SJCRH30 (cell line): ENCODE measurements around a stretch of chr2.

- RAMPAGE, long total RNA = no peak
Measured at GRCh38 chr2:207710705-207711266, 654 bp upstream of the CCNYL1 start.

DNA sequence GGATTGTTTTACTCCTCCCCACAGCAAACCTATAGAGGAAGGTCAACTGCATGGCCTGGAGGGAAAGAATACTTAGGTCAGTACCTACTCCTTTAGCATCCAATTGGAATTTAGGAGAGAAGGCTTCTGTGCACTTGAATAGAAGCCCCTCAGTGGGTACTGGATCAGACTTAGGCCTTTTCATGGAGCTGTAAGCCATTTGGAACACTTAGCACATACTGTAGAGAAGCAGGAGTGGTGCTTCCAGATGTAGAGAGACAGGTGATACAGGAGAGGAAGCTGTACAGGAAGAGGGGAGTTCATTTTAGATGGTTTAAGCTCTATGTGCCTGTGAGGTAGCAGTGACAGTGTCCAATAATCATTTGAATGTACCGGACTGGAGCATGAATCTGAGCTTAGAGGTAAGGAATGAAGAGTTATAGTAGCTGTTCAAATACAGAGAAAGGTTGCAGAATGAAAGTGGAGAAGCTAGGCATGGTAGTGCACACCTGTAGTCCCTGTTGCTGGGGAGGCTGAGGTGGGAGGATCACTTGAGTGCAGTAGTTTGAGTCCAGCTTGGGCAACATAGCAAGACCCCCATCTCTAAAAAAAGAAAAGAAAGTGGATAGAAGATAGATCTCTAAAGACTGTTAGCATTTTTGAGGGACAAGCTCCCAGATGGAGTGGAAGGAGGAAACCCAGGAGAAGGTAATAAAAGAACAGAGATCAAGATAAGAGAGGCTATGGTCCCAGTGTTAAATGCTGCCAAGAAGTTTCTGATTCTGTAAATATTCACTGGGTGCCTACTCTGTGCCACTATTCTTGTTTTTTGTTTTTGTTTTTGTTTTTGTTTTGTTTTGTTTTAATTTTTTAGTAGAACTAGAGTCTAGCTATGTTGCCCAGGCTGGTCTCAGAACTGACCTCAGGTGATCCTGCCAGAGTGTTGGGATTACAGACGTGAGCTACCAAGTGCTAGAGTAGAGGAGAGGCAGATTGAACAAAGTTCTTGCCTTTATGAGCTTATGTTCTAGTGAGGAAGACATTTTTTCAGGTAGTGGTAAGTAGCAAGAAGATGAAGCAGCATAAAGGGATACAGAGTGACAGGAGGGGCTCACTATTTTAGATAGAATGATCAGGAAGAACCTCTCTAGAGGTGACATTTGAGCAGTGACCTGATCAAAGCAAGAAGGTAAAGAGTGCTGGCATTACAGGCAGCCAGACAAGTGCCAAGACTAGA, 26.3 kb downstream of the FZD5 start:
- RAMPAGE, long total RNA = no peak

DNA sequence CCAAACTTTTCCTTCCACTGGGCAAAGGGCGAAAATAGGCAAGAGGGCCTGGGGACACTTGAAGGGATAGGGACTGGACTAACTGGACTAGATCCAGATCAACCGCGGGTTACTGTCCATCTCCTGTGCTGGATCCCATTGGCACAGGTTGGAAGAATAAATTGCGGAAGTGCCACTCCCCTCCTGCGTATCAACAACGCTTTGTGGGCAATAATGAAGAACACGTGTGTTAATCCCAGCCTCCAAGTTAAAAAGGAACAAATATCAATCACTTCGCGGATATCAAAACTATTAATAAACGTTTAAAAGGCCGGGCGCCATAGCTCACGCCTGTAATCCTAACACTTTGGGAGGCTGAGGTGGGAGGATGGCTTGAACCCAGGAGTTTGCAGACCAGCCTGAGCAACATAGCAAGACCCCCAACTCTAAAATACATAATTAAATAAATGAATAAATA, 1.8 kb upstream of the FZD5 start:
- RAMPAGE, long total RNA = no peak

DNA sequence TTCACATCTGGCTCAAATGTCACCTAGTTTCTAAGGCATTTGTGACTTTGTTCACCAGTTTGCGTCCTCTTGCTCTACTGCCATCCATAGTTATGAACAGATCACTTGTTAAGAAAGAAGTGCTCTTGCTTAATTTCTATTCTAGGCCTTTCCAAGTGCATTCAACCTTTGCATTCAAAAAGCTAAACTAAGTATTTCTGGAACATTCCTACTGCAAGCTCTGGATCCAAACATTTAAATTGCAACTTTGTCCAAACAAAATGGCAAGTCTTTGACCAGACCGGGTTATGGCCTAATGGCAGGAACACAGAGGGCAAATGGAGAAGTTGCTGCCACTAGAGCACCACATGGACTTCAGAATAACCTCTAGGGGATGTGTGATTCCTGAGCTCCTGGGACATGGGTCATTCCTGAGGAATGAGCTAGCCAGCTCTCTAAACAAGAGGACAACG, 109.6 kb upstream of the FZD5 start:
- RAMPAGE, long total RNA = no peak

GRCh38 chr2:207929976-207930328, 95.4 kb downstream of the PLEKHM3 start:
- RAMPAGE, long total RNA = no peak

DNA sequence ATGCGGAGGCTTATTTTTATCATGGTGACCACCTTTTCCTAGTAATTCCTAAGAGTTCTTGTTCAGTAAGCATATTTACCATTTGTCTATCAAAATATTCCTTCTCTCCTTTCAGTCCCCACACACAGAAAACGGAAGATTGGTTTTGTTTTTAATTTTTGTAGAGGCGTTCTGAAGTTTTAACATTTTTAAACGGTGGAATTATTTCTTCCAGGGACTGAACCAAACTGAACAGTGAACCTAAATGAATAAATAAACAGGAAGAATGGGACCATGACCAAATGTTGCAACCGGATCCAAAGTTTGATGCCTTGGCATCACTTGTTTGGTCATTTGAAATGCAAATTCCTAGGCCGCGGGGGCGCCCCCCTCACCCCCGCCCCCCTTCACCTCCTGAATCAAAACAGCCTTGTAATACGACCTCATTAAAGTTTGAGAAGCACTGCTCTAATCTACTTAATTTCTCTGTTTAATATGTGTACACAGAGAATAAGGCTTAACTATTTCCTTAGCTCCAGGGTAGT, 6.0 kb downstream of the C2orf80 start:
- RAMPAGE, long total RNA = no peak

DNA sequence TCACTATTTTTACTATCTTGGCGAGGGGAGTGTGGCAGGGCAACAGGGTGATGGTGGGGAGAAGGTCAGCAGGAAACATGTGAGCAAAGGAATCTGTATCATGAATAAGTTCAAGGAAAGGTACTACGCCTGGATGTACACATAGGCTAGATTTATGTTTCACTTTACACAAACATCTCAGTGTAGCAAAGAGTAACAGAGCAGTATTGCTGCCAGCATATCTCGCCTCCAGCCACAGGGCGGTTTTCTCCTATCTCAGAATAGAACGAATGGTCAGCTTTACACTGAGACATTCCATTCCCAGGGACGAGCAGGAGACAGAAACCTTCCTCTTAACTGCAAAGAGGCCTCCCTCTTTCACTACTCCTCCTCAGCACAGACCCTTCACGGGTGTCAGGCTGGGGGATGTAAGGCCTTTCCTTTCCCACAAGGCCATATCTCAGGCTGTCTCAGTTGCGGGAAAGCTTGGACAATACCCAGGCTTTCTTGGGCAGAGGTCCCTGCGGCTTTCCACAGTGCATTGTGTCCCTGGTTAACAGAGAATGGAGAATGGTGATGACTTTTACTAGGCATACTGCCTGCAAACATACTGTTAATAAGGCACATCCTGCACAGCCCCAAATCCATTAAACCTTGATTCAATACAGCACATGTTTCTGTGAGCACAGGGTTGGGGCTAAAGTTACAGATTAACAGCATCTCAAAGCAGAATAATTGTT, 2.2 kb upstream of the IDH1 start:
- RAMPAGE, long total RNA = no peak

DNA sequence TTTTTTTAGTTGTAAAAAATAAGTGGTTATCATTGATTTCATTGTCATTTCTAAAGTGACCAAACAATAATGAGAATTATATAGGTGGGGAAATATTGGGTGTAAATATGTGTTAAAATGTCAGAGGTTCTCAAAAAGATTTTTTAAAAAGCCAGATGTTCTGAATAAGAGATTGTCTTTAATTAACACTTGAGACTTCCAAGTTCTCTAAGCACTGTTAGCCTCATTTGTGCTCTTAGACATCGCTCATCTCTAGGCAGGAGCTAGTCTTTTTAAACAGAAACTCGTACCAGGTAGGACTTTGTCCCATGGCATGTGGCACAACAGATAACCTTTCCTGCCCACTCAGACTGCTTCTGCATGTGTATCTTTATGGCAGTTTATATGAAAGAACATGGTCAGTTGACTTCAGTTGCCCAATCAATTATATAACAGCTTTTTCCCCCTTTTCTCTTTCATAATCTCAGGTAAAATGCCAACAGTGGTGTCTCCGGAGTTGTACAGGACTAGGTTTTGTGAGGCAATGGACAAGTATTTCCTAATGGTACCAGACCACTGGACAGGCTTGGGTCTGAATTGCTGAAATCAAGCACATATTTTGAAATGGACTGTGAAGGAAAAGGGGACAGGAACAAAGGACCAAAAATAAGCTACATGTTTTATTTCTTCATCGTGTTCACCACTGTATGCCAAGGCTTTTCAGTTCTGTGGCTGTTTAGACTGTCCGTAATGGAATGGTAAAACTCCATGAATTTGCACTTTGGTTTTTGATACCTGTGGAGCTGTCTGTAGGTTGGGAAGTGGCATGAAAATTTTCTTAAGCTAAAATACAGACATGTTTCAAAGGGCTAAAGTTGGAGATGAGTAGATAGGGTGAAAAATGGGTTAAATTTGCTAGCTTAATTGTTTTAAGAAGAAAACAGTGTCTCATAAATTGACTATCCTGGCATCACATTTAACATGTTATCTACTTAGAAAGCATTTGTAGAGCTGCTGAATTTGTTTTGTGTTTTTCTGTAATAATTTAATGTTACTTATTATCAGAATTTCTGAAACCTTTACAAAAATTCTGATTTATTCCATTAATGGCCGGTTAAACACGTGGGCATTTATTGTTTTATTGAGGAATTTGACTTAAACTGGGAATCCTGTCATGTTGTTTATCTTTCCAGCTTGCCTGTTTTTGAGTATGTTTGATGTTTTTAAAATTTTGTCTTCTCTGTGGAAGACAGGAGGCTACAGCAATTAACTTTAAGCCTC, 51.4 kb upstream of the PTH2R start:
- RAMPAGE, long total RNA = no peak

GRCh38 chr2:208542273-208543154, 135.9 kb downstream of the PTH2R start:
- RAMPAGE, long total RNA = no peak

- RAMPAGE, long total RNA = no peak
Measured at GRCh38 chr2:208722899-208723205, 316.3 kb downstream of the PTH2R start.

DNA sequence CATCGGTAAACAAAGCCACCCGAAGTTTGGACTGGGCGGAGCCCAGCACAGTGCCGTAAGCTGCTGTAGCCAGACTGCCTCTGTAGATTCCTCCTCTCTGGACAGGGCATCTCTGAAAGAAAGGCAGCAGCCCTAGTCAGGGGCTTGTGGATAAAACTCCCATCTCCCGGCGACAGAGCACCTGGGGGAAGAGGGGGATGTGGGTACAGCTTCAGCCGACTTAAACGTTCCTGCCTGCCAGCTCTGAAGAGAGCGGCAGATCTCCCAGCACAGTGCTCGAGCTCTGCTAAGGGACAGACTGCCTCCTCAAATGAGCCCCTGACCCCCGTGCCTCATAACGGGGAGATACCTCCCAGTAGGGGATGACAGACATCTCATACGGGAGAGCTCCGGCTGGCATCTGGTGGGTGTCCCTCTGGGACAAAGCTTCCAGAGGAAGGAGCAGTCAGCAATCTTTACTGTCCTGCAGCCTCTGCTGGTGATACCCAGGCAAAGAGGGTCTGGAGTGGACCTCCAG, 71.3 kb downstream of the MAP2 start:
- RAMPAGE, long total RNA = no peak

DNA sequence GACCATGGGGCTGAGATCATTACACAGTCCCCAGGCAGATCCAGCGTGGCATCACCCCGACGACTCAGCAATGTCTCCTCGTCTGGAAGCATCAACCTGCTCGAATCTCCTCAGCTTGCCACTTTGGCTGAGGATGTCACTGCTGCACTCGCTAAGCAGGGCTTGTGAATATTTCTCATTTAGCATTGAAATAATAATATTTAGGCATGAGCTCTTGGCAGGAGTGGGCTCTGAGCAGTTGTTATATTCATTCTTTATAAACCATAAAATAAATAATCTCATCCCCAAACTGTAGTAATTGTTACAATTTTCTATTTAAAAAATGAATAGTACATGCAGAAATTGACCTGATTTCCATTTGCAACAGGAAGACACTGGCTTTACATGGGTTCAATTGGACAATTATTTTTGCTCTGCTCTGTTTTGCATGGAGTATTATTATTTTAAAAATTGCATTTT, 41.4 kb upstream of the UNC80 start:
- RAMPAGE, long total RNA = no peak

GRCh38 chr2:210546467-210547203, 9.8 kb upstream of the CPS1 start:
- RAMPAGE, long total RNA = no peak

DNA sequence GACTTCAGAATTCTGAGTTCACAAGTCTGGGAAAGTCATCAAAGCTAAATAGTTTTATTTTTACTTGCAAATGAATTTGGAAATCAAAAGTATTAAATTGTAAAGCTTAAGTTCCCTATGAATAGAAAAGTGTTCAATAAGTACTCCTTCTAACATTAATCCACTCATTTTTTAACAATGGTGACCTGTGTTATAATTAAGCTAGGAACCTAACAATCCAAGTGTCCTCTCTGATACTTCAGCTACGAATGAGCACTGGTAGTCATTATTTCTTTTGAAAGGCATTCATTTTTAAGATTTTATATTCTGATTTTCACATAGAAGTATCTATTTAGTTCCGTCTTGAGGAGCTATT, 3.9 kb downstream of the CPS1 start:
- RAMPAGE, long total RNA = no peak

GRCh38 chr2:210560697-210561021, 4.3 kb downstream of the CPS1 start:
- RAMPAGE, long total RNA = no peak

DNA sequence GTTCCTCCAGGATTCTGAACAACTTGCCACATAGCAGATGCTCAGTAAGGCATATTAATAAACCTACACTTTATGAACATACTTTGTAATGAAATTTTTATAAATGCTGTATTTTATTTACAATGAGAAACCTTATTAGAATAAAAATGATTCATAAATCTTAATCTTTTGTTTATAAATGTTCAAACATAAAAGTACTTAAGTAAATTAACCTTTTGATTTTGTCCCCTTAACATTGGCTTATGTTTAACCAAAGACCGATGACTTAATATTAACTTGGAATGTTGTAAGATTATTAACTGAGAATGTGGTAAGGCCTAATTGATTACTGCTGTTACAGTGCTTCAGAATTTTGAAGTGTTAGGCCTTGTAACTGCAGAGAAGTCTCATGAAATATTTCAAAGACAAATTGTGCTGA, 5.7 kb downstream of the CPS1 start:
- RAMPAGE, long total RNA = no peak

- RAMPAGE, long total RNA = no peak
Measured at GRCh38 chr2:210620397-210621265, 64.2 kb downstream of the CPS1 start.

- RAMPAGE, long total RNA = no peak
Measured at GRCh38 chr2:210673950-210674188, 117.5 kb downstream of the CPS1 start.

DNA sequence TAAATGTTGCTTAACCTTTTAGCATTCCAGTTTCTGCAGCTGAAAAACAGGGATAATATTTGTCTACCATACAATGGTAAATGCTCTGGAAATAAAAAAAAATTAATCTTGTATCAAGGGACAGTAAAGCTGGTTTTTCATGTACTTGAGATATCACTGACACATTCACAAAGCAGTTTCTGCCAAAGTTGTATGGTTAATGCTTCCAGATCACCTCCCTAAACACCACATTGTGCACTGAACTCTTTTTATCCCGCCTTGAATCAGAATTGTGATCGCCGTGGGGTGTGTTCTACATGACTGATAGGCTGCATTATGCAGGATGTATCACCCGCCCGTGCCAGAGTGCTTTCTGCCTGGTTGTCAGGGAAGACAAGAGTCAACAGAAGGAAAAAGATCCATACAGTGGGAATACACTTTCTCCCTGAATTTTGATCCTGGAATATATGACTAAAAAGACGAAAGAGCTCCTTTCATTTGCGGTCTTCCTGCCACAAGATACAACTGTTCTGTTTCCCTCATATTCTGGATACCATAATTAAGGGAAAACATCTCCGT, 238.7 kb downstream of the IKZF2 start:
- RAMPAGE, long total RNA = no peak

GRCh38 chr2:213150075-213150936, 1.1 kb downstream of the IKZF2 start:
- RAMPAGE, long total RNA = no peak